Left colon (tissue), 1 donor: Measurements from ENCODE around the gene NDST1.

GRCh38 chr5:150246545-150247271, 42.9 kb downstream of the CAMK2A start:
- PRO-cap: no peak

DNA sequence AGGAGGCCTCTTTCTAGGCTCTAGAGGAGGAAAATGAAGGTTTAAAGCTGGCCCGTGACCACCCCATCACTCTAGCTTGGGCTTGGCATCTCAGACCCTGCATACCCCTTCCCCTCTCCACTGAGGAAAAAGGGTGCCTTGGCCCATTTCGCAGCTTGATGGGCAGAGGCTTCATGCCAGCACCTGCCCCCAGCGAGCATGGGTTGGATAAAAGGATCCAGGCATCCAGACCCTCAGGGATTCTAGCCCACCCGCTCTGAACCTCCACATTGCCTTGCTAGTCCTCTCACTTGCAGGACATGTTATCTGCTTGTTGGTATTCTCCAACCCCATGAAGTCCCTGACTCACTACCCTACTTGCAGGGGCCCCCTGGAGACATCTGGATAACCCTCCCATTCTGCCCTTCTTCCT, 1.9 kb upstream of the CAMK2A start:
- PRO-cap: no peak

DNA sequence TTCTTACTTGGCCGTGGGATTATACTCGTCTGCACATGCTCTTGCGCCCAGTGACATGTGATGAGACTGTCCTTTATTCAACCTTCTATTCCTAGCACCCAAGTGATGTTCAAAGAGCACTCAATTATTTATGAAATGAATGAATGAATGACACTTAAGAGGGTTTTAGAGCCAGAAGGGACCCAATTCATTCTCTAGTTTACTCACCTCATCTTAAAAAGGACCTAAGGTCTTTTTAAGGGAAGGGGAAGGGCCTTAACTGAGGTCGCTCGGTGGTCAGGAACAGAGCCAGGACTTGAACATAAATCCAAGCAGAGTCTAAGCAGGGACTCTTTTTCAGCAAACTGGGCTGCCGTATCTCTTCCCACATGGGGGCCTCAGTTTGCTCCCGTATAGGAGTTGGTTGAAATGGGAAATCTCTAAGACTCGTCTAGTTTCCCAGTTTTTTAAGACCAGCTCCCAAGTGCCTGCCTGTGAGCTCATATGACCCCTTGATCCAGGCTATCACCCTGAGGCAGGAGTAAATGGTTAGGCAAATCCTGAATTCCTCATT, 3.3 kb downstream of the ARSI start:
- PRO-cap: no peak

GRCh38 chr5:150316846-150317663, 14.3 kb upstream of the ARSI start:
- PRO-cap: no peak

GRCh38 chr5:150395576-150396265, 17.0 kb downstream of the CD74 start:
- PRO-cap: no peak

GRCh38 chr5:150406928-150407606, 5.6 kb downstream of the CD74 start:
- PRO-cap: no peak

- PRO-cap: unidirectional peak, plus-strand start at chr5:150428371; bidirectional peak, plus-strand start at chr5:150428748, minus-strand start at chr5:150428610
Measured at GRCh38 chr5:150428063-150428890, 15.6 kb upstream of the CD74 start.

DNA sequence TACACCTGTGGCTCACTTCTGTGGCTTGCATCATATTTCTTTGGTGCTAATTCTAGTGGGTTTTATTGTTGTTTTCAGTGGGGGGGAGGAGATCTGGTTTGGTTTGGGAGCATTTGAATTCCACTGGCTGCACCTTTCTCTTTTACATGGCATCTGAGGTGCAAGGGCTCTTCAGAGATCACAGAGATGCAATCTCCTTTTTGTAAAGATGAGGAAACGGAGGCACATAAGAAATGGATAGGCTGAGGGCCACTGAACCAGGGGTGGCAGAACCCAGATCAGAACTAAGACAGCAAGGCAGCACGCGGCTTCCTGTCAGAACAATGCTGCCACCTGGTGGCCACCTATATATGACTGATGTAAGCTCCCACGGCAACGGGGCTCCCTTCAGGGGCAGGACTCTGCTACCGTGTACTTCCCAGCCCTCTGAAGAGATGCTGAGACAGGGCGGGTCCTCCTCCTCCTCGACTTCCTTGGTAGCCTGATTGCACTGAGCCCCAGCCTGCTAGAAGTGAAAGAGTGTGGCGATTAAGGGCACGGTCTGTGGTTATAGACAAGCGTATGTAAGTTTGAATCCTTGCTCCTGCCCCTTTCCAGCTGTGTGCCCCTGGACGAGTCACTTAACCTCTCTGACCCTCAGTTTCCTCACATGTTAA, 13.5 kb downstream of the RPS14 start:
- PRO-cap: no peak

DNA sequence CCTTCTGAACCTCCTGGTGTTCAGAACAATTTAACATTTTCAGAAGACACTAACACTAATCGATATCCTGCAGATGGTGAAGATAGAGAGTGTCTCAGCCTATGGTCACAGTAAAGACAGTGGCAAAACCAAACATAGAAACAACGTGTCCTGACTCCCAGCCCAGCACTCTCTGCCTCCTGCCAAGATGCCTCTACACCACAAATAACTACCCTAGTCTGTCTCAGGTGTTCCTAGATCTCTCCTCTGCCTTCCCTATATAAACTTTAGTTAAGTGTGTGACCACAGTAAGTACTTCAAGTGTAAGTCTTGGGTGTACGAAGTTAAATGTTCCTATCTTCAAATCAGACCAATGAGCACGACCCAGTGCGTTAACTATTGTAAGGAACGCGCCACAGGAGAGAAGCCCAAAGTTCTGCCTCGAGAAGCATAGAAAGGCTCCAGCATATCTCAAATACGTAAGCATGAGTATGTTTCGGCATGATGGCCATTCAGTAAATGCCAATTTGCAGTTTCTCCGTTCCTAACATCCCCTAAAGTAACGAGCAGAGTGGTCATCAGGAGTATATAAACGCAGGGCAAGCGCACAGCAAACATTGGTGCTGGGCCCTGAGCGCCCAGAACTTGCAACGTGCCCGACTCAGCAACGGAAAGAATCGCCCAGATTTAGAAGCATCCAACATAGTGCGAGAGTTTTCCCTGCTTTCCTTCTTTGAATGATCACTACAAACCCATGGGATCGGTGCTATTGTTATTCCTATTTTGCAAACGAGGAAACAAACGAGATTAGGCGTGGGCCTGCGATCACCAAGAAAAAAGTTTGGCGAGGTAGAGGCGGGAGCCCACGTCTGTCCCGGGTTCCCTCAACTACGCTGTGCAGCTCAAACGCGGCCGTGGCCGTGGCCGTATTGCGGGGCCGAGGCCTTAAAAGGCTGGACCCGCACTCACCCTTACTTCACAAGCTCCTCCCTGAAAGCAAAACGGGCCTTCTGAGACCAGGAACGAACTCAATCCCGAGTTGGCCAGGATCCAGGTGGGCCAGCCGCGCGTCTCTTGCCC, 672 bp downstream of the RPS14 start:
- PRO-cap: unidirectional peak, plus-strand start at position 596 of the sequence

DNA sequence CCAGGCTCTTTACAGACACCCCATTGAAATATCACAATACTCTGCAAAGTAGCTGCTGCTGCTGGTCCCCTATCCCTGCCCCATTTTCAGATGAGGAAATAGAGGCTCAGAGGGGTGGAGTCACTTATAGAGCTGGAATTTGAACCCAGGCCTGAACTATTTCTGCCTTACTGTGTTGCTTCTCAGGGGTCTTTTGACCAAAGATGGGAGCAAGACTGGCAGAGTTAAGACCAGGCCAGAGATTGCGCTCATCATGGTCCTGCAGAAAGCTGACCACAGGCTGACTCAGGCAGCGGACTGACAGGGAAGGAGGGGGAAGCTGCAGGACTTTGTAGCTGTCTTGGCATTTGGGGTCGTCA, 18.5 kb upstream of the NDST1 start:
- PRO-cap: no peak

- PRO-cap: no peak
Measured at GRCh38 chr5:150489825-150490654, 17.9 kb upstream of the NDST1 start.

GRCh38 chr5:150501655-150502591, 6.0 kb upstream of the NDST1 start:
- PRO-cap: no peak

DNA sequence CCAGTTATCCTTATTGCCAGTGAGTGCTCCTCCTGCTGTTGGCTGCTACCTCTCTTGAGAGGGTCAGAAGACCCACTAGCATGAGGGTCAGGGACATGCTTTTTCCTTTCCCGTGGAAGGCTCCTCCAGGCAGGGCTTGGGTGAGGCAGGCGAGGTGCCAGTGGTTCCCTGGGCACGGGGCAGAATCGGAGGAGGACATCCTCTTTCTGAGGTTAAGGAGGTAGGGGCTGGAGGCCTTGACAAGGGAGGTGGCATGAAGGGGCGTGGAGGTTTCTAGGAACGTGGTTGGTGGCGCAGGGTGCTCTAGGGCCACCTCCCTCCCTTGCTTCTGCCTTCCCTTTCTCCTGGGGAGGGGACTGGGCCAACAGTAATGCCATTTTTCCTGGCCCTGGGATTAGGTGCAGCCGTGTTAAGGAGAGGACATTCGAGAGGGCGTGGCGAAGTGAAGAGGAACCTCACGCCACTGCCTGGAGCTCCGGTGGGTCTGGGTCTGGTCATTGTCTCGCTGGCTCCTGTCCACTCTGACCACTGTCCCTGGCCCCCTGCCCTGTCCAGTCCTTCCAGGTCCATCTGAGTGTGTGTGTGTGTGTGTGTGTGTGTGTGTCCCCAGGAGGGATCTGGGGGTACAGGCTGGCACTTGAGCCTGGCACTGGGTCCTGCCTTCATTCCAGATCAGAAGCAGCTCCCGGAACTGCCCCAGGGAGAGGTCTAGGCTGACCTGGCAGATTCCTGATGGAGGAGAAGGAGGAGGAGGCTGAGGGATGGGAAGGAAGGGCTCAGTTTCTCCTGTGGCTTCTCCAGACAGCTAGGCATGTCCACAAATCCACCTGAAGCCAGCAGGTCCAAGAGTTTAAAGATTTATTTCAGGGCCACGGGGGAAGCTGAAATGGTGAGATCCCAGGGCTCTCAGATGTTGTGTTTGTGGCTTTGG, at the start of gene NDST1:
TSS of gene NDST1 (plus strand) at position 383 of the 931 bp plus-strand sequence.
- PRO-cap: bidirectional peak, plus-strand start at position 427 of the sequence, minus-strand start at position 187 of the sequence

DNA sequence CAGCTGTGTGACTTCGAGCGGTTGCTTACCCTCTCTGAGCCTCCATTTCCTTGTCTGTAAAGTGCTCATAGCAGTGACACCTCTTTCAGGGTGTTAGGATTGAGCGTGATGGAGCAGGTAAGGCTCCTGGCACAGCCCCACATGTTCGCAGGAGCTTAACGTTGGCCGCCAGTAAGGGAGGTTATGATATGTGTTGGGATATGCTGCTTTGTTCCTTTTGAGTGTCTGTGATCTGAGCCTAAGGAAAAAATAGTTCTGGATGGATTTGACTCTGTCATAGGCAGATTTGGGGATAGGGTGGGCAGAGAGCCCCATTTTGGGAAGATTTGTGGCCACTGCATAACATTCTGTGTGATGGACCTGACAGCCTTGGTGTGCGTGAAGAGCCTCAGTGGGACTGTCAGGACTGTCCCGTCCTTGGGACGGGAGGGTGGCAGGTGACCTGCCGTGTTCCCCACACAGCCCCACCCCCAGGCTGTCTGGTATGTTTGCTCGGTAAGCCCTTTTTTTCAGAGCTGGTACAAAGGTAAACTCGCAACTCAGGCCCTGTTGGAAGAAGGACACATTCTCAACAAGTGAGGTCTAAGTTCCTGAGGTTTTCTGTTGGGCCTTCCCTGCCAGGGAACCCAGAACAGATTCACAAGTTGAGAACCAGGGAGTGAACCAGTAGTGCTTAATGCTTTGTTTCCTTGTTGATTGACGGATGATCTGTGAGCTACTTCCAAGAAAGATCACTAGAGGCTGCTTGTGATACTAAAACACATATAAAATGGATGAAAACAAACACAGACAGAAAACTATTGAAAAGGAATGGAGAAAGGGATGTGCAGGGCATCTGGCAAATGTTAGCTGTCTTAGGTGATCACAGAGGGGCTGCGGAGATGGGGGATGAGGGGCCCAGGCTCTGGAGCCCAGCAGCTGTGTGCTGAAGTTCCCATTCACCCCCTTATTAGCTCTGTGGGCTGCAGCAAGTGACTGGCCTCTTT, 2.5 kb downstream of the NDST1 start:
- PRO-cap: bidirectional peak, plus-strand start at position 512 of the sequence, minus-strand start at position 408 of the sequence

GRCh38 chr5:150534816-150535357, 27.0 kb downstream of the NDST1 start:
- PRO-cap: no peak

- PRO-cap: no peak
Measured at GRCh38 chr5:150560190-150560793, 52.4 kb downstream of the NDST1 start.

DNA sequence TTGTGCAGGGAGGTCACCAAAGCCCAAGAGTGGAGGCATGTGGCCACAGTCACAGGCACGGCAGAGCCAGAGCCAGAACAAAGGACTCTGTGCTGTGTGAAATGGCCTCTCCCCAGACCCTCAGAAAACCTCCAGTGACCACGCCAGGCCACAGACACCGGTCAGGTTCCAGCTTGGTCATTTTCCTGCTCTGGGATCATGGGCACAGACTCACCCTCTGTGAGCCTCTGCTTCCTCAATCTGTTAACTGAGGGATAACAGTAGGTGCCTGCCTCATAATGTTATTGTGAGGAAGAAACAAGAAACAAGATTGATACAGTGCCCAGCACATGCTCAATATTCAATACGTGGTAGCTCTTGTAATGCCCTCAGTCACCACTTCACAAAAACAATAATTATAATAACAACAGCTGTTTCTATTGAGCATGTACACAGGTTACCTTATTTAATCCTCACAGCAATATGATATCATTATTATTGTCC, 30.2 kb upstream of the SYNPO start:
- PRO-cap: no peak

GRCh38 chr5:150630904-150631577, 9.4 kb upstream of the SYNPO start:
- PRO-cap: no peak

DNA sequence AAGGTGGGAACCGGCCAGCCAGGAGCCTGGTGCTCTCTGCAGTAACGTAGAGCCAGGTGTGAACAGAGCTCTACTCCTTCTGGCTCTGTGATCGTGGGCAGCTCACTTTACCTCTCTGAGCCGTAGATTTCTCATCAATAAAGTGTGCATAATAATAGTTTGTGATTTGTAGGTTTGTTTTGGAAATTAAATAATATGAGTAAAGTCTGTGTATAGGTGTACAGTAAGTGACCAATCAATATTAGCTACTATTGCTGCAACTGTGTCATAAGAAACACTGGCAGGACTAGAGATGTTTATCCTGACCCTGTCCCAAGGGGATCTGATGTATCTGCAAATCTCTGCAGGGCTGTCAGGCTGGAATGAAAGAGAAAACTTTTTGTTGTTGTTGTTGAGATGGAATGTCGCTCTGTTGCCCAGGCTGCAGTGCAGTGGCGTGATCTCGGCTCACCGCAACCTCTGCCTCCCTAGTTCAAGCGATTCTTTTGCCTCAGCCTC, 2.7 kb downstream of the SYNPO start:
- PRO-cap: no peak

DNA sequence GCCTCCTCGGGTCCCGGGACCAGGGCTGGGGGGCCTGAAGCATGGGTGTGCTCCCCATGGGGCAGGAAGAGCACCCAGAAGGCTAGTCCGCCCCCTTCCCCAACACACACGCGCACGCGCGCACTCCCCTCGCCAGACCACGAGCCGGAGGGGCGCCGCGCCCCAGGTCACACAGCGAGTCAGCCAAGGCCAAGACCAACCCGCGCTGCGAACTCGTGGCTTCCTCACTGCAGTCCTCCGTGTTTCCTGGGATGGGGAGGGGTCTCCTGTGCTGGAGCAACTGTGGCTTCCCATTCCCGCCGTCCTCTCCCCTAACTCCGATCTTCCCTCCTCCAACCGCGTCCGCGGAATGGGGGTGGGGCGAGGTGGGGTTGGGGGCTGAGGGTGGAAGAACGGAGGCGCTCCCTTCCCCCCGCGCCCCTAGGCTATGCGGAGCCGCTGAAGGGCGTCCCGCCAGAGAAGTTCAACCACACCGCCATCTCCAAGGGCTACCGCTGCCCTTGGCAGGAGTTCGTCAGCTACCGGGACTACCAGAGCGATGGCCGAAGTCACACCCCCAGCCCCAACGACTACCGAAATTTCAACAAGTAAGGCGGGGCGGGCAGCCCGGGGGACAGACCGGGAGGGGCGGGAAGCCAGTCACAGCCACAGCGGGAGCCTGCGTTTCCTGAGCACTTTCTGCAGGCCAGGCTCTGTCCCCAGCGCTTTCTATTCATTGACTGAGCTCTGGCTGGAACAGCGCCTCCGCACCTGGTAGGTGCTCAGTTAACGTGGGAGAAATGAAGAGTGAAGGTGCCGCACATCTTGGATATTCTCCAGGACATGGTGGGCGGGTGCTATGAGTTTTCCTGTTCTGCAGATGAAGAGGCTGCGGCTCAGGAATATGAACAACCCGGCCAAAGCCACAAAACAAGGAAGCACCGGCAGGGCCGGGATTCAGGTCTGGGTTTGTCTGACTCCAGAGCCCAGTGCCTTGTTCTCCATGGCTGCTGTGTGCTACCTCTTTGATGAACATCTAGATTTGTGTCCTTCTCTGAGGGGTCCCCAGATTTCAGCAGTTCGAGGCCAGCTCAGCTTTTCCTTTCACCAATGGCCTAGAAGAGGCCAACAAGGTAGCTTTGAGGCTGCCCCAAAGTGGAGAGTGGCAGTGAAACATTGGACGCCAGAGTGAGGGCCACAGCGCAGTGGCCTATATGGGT, 11.3 kb downstream of the MYOZ3 start:
- PRO-cap: no peak